LUHMES (cell line): ENCODE measurements around the genes LYPD6 and ARL5A.

- PRO-cap = no peak
Measured at GRCh38 chr2:144659528-144660252, 139.8 kb upstream of the ZEB2 start.

DNA sequence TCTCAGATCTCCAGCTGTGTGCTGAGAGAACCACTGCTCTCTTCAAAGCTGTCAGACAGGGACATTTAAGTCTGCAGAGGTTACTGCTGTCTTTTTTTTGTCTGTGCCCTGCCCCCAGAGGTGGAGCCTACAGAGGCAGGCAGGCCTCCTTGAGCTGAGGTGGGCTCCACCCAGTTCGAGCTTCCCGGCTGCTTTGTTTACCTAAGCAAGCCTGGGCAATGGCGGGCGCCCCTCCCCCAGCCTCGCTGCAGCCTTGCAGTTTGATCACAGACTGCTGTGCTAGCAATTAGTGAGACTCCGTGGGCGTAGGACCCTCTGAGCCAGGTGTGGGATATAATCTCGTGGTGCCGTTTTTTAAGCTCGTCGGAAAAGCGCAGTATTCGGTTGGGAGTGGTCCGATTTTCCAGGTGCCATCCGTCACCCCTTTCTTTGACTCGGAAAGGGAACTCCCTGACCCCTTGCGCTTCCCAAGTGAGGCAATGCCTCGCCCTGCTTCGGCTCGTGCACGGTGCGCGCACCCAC lies 383.1 kb upstream of the ZEB2 start:
- PRO-cap = no peak

DNA sequence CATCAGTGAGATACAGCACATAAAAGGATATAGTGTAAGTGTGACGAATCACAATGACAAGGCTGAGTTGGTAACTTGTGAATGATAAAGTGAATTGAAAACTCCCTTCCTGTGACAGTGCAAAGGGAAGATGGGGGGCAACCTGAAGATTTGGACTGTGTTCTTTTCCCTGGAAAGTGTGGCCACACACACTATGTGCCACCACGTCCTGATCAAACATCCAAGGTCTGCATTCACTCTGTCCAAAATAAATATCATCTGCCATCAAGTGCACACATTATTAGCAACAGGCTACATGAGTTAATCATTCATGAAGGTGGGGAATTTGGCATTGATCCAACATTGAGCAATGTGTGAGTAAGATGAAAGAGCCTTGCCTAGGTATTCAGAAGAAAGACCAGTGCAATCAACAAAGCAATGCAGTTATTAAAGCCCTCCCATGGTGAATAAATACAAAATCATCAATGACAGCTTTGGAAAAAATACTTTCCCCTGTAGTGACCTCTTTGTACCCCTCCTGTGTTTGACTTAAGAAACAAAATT lies 1280.4 kb upstream of the ZEB2 start:
- PRO-cap = no peak

DNA sequence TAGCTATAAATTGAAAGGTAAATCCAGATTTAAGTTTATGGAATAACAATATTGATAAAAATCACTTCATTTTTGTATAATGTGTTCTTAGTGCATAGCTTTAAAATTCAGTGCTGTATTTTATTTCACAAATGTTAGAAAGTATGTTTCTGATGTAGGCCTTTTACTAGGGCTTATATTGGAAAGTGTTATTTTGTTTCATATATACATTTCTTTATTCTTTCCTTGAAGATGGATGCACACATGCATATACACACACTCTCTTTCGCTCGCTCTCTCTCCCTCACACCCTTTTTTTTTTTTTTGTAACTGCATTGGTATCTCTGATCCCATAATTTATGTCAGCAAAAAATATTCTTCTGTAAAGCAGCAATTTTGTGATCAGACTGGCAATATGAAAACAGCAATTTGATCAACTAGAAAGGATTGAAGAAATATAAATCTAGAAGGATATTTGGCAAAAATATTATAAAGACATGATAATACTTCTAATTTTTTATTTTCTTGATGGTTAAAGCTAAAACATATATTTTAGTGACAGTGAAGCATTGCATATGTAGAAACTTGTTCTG lies 2.0 kb downstream of the MBD5 start:
- PRO-cap = no peak

- PRO-cap = no peak
Measured at GRCh38 chr2:148201727-148202623, 181.1 kb downstream of the MBD5 start.

GRCh38 chr2:148528188-148528566 lies 116.4 kb upstream of the EPC2 start:
- PRO-cap = no peak

GRCh38 chr2:148642766-148643454 lies 1.6 kb upstream of the EPC2 start:
- PRO-cap = no peak

DNA sequence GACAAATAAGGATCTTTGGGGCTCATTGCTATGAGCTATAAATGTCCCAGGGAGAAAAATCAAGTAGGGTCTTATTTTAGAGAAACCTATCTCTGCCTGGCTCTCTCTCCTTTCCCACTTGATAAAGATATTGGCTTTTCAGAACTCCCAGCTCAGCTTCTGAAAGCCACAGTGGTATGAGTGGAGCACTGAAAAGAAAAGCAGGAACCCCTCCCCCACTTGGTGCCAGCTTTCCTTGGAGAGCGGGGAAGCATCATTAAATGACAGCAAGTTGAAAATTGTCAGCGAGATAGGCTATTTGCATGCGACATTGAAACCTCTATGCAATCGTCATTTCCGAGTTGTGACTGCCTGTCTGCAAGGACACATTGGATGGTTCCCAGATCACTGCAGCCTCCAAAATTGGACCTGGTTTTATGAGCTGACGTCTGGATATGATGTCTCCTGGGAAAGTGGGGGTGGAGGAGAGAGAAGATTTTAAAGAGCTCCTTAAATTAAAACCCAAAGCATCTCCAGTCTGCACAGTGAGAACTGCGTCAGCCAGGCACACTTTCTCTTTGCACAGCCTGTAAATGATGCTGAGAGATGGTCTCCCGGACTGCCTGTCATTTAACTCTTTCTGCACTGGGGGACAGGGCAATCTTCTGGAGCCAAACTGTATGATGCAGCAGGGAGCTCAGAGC lies 57.8 kb upstream of the KIF5C start:
- PRO-cap = no peak

GRCh38 chr2:149329765-149330912 lies at the start of gene LYPD6:
Gene LYPD6 (plus strand): TSS chr2:149330587.
- PRO-cap = unidirectional peak, plus-strand start at chr2:149329996; bidirectional peak, plus-strand start at chr2:149330484, minus-strand start at chr2:149330376; unidirectional peak, plus-strand start at chr2:149330781

GRCh38 chr2:150125046-150125615 lies 362.3 kb downstream of the RND3 start:
- PRO-cap = no peak

- PRO-cap = no peak
Measured at GRCh38 chr2:150234721-150235200, 252.7 kb downstream of the RND3 start.

DNA sequence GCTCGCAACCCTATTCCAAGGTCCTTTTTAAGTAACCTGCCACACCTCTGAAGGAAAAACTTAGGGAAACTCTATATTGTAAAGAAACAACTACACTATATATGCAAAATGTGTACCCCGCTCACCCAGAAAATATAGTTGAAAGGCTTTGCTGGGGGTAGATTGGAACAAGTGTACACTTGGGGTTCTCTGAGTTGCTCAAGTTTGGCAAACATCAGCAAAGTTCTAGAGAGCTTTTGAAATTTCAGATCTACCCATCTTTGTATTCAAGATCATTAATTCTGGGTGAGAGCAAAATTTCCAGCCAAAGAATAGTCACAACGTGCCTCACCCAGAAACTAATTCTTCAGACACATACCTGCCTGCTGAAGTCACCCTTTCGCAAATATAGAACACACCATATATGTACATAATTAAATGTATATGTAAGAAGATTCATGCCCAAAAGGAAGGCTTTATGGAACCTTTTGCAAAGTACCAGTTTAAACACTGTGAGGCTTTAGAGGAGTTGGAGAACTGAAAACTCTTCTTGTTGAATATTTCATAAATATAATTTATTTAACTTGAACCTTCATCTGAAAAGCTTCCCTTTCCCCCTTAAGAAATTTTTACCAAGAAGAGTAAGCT lies 8.4 kb downstream of the RND3 start:
- PRO-cap = no peak

GRCh38 chr2:151275351-151275911 lies 13.8 kb upstream of the RBM43 start:
- PRO-cap = no peak

- PRO-cap = bidirectional peak, plus-strand start at chr2:151828600, minus-strand start at chr2:151828422
Measured at GRCh38 chr2:151827849-151829049, at the start of gene ARL5A. Gene ARL5A (minus strand): TSS chr2:151828421.

- PRO-cap = no peak
Measured at GRCh38 chr2:152337691-152338179, 2.8 kb downstream of the FMNL2 start.

DNA sequence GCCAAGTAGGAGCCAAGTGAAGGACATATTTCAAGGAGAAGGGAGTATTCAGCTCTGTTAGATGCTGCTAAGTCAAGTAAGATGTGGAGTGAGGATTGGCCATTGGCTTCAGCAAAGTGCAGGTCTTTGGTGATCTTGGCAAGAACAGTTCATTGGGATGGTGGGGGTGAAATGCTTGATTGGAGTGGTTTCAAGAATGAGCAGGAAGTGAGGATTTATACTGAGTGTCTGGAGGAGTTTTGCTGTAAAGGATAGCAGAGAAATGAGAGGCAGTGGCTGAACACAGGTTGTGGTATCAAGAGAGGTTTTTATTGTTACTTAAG lies 139.7 kb downstream of the PRPF40A start:
- PRO-cap = no peak

- PRO-cap = no peak
Measured at GRCh38 chr2:152639854-152640180, 77.4 kb downstream of the PRPF40A start.

DNA sequence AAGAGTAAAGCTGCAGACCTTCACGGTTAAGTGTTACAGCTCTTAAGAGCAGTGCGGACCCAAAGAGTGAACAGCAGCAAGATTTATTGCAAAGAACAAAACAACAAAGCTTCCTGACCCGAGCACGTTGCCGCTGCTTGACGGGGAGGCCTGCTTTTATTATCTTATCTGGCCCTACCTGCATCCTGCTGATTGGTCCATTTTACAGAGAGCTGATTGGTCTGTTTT lies 85.9 kb downstream of the ARL6IP6 start:
- PRO-cap = no peak

DNA sequence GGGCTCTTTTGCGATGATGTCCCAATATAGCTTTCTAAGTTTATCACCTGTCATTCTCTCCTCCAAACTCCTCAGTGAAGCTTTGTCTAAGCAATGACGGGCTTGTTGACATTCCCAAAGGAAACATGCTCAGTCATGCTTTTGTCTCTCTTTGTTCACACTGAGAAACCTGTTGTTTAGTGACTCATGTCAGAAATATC lies 341.2 kb downstream of the ARL6IP6 start:
- PRO-cap = no peak

DNA sequence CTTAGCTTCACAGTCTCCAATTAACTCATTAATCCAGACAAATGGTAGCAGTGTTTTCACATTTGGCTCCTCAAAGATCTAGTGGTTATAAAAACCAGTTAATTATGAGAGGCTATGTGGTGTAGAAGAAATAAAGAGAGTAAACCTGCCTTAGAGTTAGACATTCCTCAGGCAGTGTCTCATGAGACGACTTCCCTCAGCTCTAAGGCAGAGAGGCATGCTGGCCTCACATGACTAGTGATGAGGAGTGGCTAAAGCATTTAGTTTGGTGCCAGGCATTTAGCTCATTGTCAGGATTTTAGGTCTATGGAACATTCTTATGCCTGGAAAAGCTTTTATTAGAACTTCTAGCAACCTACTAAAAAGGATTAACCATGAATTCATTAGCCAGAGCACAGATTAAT lies 90.3 kb downstream of the RPRM start:
- PRO-cap = no peak